HL-60 (cell line): ENCODE measurements around a stretch of chr17.

- RRBS = no CpG with 5 or more reads among the region's 11 CpGs
These were observed 1.4 kb upstream of the OSBPL7 start for GRCh38 chr17:47822946-47823520.

- RRBS = no CpG with 5 or more reads among the region's 8 CpGs
These were observed 12.7 kb upstream of the SP2 start for GRCh38 chr17:47883135-47883919.

DNA sequence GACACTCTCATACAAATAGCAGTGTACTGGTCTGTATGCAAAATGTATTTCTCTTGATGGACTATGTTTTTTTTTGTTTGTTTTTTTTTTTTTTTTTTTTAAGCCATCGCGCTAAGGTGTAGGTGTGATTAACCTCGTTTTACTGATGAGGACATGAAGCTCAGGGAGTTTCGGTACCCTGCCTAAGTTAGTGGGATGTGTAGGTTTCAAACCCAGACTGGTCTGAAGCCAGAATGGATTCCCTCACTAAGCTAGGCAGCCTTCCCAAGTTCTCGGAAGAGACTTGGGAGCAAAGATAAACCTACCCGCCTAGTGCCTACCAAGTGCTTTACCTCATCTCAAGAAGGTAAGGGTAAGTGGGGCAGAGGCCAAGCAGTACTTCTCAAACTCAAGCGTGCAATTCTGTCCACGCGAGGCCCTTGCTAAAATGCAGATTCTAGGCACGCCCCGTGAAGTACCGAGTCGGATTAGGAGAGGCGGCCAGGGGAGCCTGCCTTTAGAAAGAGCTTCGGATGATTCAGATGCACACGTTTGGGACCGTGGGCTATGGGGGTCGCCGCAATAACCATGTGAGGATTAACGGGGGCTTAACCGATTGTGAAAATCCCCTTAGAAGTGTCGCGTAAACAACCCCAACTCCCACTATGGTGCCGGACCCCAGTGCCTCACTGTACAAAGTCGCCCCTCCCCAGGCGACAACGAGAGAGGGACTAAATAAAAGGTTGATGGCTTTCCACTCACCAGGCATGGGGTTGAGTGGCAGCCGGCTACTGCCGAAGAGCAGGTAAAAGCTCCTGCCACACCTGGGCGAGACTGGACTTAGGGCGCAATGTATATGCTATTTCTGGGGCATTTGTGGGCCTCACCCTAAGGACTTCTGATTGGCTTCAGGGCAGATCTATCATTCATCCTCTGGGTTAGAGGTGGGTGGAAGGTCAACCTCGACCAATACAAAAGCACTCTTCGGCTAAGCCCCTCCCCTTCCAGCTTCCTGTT is 776 bp upstream of the SP2 start:
- RRBS = 2% methylated on average over 3 of the region's 33 CpGs

DNA sequence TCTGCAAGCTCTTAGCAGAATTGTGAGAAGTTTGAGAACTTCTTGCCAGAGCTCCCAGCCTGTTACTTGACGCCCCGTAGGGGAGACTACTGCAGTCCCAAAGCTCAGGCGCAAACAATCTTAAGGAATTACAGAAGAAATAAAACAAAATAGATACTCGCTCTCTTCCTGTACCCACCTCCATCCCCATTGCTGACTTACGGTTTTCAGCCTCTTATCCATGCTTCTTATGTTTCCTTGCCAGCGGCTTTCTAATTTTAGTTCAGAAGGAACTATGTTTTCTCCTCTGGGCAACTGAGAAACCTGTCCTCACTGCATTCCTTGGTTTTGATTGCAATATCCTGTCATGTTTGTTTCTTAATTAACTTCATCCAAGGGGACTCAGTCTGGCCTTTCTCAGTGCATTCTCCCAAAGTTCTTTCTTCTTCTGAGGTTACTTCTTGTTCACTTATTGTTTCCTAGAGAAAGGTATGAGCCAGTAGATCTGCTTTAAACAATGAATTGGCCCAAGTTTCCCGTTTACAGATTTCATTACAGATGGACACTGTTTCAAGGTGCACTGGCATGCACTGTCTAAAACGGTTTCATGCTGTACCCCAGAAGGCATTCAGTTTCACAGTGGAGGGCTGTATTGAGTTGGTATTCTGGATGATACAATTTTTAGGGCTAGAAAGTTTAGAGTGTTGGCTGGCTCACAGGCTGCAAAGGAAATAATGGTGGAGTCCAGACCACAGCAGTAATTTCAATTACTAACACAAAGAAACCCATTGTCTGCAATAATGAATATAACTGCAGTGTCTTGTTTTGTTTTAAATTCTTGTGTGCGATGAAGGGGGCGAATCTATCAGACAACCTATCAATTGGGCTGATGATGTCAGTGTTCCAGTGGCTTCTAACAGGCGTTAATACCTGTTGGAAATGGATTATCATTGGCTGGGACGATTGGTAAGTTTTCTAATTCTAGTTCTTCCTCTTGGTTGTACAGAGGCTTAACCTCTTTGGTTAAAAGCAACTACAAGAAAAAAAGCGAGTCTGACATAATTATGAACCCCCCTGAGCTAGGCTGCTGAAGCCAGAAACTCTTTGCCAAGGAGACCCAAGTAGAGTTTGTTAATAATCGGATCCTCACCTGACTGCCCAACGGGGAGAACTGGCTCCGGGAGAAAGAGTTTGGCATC is 1.3 kb downstream of the SP2 start:
- RRBS = no CpG with 5 or more reads among the region's 16 CpGs

GRCh38 chr17:47949827-47950246 is 7.8 kb downstream of the PRR15L start:
- RRBS = no CpG with 5 or more reads among the region's 5 CpGs

- RRBS = 5% methylated on average over 26 of the region's 85 CpGs
These were observed 13.5 kb downstream of the COPZ2 start for GRCh38 chr17:48023668-48024893.

DNA sequence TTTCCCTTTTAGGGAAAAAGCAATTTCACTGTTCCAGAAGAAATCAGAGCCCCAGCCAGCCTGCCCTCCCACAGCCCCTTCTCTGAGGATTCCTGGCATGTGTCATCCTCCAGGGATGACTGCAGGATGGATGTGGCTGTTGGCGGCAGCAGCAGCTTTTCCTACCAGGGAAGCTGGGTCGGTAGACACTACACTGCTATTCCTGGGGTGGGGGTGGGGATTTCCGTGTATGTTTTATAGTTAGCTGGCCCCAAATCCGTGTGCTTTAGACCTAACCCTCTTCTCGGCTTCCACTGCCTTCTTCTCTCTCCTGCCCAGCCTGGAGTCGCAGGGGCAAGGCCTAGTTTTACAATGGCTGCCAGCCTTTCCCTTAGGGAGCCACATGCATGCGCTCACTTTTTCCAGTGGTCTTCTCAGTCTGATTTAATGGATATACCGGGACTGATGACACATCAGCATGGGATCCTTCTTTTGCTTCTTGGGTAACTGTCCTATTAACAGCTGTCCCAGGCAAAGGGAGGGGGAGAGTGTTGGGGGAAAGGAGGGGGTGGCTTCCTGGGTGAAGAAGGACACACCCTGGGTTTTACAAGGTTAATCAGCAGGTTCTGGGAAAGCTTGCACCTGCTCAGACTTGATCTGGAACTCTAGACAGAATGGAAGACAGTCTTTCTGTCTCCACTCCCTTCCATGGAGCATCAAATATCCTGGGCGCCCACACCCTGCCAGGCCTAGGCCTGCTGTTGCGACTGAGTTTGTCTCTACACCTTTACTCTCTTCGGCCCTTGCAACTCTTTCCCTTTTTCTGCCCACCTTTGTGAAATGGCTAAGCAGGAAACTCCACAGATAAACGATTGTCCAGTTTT is 2.6 kb upstream of the NFE2L1 start:
- RRBS = no CpG with 5 or more reads among the region's 12 CpGs

DNA sequence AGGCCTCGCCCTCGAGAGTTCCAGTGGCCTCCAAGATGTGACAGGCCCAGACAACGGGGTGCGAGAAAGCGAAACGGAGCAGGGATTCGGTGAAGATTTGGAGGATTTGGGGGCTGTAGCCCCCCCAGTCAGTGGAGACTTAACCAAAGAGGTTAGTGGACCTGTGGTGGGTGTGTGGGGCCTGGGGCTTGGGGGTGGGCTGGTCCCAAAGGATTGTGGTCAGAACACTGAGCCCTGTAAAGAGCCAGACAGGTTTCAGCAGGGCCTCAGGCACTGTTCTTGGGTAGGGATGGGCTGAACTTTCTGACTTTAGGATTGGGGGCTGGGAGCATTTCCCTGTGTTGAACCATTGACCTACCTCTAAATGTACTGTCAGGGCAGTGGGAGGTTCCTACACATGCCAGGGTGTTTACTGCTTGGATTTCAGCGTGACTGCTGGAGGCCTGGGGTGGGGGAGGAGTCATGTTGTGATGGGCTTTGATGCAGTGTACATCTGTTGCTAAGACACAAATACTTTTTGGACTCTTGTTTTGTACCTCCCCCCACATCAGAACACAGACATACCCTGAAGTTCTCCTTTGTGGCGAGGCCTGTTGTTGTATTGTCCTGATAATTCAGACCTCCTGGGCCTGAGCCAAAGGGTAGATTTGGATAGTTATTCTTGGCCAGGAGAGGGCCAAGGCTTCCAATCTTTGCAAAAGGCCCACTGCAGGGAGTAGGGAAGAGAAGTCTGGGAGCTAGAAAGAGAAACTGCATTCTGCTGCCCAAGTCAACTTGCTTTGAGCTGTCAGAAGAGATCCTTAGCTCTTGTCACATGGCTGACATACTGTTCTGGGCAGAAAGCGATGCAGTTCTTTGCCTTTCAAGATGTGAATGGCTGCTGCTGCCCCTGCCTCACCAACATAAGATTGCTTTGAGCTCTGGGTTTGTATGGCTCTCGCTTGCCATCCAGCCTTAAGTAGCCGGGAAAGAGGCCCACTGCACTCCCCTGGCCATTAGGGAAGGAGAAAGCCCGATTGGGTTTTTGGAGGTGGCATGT is 3.6 kb downstream of the NFE2L1 start:
- RRBS = no CpG with 5 or more reads among the region's 13 CpGs

GRCh38 chr17:48060666-48060988 is 12.5 kb downstream of the NFE2L1 start:
- RRBS = no CpG with 5 or more reads among the region's 4 CpGs

- RRBS = no CpG with 5 or more reads among the region's 12 CpGs
These were observed 514 bp downstream of the SNX11 start for GRCh38 chr17:48108061-48108499.

DNA sequence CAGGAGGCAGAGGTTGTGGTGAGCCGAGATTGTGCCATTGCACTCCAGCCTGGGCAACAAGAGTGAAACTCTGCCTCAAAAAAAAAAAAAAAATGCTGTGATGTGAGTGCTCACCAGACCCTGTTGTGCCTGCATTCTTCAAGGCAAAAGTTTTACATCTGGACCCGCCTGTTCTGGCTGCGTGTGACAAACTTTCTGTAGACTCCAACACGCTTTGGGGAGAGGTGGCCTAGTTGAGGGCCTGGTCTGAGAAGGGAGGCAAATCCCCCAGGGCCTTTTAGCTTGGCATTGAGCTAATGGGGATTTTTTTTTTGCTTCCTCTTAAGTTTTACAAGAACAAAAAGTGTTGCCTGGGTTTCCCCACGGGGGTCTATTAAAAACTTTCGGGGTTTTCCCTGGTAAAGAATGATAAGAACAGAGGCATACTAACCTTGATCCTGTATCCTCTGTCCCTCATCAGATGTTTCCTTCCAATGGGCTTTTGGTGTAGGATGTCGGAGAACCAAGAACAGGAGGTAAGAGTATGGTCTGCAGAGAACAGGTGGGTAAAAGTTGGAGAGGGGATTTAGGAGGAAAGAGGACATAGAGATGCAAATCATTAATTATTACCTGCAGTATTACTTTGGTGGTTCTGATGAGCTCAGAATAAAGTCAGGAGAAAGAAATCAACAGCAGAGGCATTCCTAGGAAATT is 4.2 kb downstream of the SNX11 start:
- RRBS = no CpG with 5 or more reads among the region's 7 CpGs

- RRBS = 50% methylated on average over 15 of the region's 31 CpGs
These were observed 2.6 kb downstream of the HOXB2 start for GRCh38 chr17:48542072-48542890.

GRCh38 chr17:48553677-48554889 is 9.2 kb upstream of the HOXB2 start:
- RRBS = 100% methylated on average over 1 of the region's 41 CpGs

- RRBS = no CpG with 5 or more reads among the region's 13 CpGs
These were observed 14.2 kb upstream of the HOXB2 start for GRCh38 chr17:48558900-48559622.

DNA sequence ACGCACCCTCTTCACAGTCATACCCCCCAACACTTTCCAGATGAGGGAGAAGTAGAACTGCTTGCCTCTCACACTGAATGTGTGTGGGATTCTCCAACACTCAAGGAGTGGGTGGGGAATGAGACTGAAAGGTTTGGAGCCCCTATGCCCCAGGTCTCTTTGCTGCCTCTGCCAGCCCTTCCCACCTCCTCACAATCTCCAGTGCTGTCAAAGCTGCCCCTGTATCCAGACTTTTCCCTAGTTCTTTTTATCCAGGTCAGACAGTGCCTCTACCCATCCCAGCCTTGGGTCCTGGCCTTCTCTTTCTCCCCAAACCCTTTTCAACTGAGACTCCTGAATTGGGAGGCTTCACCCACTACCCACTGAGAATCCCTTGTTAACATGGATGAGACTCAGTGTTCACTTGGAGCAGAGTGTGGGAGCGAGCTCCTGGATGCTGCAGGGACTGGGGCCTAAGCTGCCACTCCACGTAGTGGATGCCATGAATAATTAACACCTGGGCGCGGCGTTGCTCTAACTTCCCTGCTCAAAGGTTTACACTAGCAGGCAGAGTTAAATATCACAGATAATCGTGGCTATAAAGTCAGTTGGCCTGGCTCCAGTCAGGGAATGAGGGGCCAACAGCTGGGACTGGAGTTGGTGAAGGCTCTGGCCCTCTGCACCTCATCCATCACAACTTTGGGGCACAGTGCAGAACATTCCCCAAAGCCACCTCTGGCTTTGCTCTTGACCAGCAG is 11.2 kb downstream of the HOXB4 start:
- RRBS = no CpG with 5 or more reads among the region's 7 CpGs

DNA sequence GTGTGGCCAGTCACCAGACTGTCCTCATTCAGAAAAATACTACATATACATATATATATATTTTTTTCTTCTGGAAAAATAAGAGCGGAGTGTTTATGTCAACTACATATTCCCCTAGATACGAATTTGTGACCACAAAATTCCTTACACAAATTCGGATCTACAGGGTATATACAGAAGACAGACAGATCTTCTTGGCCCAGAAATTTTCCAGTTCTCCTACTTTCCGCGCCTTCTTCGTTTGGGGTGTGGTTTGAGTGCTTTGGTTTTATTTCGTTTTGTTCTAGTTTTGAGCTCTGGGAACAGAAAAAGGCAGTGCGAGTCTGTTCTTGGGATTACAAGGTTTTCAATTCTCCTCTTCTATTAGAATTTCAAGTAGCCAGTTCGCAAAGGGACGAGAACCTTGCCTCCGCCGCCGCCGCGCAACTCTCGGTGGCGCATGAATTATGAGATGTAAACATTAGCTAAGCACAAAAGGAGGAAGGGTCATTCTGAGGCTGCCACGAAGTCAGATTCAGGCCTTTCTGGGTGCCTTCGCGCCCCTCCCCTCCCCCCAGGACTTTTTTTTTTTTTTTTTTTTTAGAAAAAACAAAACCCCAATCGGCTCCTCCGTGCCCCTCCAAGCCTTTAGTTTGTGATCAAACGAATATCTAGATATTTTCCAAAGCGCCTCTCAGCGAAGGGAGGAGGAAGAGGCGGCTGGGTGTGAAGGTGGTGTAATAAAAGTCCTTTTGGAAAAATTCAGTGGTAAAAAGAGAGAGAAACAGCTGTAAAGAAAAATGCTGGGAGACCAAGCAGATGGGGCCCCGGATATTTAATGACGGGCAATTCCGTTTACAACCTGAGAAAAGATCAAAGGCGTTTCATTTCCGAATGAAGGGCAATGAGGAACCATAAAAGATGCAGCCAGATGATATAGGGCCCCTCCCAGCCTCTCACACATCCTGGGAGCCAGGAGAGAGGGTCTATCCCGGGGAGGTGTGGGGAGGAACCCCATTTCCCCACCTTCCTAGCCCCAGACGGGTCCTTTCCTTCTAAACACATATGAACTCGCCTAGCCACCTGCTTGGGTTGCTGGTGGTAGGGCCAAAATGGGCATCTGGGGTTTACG is 2.0 kb upstream of the HOXB4 start:
- RRBS = no CpG with 5 or more reads among the region's 35 CpGs

- RRBS = 20% methylated on average over 3 of the region's 20 CpGs
These were observed 3.5 kb upstream of the HOXB5 start for GRCh38 chr17:48596996-48597585.

- RRBS = no CpG with 5 or more reads among the region's 20 CpGs
These were observed 582 bp upstream of the HOXB8 start for GRCh38 chr17:48615653-48616095.